Mucosa of descending colon (tissue), 1 donor: Measurements from ENCODE around the gene SLC35D3.

DNA sequence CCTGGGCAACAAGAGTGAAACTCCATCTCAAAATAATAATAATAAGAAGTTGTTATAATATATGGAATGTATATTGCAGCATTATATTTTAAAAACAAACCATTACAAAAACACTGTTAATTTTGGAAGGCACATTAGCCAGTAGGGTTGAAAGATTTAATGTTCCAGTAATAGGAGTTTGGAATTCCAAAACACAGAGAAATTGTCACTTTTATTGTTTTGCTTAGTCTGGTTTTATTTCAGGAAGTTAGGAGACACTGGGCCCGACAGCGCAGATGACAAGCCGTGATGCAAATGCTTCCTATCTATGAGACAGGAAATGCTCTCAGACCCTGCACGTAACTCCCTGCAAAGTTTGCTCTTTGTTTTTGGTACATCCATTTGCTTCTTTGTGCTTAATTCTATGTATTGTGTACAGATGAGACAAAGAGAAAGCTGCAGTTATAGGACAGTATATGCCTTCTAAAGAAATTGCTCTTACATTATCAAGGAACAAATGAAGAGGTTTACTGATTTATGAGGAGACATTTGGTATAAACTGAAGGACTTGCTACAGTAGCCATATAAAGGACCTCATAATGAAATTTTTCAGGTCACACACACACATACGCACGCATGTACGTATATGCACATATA lies 201.6 kb upstream of the SGK1 start:
- PRO-cap, result no peak

GRCh38 chr6:134636461-134636829 lies 313.5 kb downstream of the ALDH8A1 start:
- PRO-cap, result unidirectional peak, plus-strand start at chr6:134636712

DNA sequence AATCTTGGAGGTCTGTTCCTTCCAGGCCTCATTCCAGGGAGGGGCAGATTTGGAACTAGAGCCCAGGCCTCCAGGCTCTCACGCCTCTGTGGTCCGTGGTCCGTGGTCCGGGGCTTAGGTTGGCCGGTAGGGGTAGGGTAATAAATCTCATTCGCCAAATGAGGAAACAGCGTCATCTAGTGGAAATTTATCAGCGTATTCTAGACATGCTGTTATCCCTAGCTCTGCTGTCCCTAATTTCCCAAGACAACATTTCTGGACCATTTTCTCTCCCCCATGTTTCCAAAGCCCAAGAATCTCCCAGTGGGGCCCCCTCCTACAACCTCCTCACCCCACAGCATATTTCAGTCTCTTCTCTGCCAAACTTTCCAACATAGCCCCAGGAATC lies 127.0 kb downstream of the ALDH8A1 start:
- PRO-cap, result no peak

- PRO-cap, result no peak
Measured at GRCh38 chr6:135021931-135022892, 32.4 kb downstream of the HBS1L start.

DNA sequence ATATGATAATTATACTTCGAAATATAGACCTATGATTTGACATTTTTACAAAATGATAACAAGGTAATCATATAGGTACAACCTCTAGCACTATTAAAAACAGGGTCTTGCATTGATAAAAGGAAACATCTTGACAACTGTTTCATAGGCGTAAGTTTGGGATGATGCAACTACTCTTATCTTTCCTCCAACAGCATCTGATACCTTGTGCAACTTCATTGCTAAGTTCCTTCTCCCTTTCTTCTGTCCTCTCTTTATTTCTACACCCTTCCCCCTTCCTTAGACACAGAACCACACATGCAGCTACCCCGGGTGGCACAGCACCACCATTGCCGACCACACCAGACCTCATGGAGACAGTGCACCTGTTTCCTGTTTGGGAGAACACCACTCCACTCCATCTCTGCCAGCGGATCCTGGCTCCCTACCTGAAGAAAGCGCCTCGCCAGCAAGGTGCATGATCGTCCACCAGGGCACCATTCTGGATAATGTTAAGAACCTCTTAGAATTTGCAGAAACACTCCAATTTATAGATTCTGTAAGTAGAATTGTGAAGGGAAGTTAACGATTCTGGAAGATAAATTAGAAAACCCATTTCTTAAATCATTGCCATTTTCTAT lies 14.5 kb downstream of the MYB start:
- PRO-cap, result no peak

- PRO-cap, result no peak
Measured at GRCh38 chr6:135213956-135215135, 33.2 kb downstream of the MYB start.

GRCh38 chr6:135218250-135219216 lies 37.4 kb downstream of the MYB start:
- PRO-cap, result no peak

DNA sequence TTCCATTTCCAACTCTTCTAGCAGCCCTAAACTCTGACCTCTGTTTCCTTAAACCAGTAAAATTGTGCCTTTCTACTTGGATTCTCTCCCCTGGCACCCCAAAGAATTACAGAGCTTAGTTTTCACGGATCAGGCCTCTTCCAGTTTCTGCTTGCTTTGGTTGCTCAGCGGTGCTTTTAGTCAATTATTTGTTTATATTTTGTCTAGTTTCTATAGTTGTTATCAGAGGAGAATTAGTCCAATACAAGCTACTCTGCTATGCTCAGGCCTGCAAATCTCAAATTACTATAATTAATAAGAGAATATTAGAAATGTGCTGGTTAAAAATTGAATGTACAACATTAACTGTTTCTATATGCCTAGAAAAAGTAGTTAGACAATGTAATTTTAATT lies 55.8 kb downstream of the PDE7B start:
- PRO-cap, result no peak

- PRO-cap, result no peak
Measured at GRCh38 chr6:136068016-136068403, 182.1 kb downstream of the MTFR2 start.

- PRO-cap, result no peak
Measured at GRCh38 chr6:136180963-136181665, 69.0 kb downstream of the MTFR2 start.

- PRO-cap, result no peak
Measured at GRCh38 chr6:136268787-136270048, 19.1 kb upstream of the MTFR2 start.

DNA sequence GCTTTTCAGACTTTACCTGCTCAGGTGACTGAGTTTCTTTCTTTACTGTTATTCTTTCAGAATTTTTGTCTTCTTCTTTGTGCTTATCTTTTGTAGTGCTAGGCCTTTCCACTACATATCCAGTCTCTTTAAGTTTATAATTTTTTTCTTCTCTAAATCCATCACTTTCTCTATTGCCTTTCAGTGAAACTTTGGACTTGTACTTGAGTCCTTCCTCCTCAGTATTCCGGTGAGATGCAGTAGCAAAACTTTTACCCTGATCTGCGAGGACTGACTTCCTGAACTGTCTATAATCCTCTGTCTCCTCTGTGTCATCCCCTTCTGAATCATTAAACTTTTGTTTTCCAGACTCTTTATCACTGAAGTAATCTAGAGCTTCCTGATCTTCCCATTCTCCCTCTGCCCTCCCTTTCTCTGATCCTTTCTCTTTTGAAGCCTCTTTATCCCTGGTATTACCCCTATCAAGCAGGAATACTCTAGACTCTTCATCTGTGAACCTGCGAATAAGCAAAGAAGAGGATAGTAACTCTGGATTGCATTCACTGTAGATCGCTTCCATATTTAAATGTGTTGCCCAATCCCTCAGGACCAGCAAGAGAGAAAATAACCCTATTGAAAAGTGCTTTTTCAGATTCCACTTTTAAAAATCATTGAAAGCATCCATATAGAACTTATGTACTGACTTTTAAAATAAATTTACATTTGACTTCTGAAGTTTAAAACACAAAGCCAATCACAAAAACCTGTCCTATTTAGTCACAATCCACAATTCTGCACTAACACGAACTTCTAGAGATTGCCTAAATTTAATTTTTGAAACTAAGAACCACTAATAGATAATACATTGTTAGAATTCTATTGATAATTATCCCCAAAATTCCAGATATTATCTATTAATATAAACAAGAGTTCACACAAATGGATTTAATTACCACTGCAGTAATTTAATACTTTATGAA lies 13.4 kb downstream of the BCLAF1 start:
- PRO-cap, result no peak

DNA sequence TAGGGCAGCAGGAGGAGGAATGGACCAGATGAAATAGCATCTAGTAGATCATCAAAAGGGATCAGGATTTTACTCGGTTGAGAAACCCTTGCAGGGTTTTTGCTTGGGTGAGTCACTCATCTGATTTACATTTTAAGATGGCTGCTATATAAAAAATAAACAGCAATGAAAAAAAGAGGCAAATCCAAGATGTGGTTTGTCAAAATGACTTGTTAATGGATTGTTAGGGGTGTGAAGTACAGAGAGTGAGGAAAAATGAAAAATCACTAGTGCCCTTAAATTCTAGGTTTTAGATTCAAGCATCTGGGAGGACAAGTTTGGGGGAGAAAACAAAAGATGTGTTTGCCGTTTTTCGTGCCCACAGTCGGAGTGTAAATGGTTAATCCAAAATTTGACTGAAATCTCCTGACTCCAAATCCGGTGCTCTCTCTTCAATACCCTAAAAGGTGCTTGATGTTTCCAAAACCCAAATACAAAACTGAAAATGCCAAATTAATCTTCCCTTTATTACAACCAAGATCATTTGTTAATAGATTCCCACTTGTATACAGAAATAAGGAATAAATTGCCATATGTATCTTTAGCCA lies 4.5 kb downstream of the BCLAF1 start:
- PRO-cap, result no peak

DNA sequence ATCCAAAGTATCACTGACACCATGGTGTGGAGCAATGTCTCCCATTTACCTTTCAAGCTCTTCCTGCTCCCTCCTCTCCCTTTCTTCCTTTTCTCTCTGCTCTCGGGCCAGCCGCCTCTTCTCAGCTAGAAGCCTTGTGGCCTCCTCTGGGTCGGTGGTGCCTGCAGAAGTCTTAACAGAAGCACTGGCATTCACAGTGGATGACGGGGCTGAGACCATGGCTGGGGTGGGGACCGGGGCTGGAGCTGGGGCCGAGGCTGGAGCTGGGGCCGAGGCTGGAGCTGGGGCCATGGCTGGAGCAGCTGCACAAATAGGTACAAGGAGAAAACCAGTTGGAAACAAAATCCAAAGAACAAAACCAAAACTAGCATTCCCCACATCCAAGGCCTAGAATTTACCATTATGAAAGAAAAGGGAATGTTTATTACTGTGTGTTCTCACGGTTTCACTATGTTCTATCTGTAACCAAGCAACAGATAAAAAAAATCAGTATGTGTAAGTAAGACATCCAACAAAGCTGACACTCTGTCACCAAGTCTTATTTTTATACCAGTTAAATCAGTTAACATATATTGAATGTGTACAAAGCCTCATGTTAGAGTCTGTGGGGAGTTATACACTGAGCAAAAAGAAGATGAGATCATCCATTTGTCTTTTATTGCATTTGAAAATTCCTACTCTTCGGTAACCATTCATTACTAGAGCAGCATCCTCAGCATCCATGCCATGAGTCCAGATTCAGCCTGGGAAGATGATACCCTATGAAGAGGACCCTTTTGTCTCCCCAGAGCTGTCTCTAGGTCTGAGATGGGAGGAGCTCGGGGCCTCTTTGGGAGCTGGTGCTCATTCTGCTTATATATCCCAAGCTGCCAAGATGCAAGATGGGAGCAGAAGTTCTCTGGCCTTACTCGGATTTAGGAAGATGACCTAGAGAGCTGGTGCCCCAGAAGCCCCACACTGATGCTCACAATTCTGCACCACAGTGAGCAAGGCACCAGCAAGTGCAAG lies 73.1 kb upstream of the BCLAF1 start:
- PRO-cap, result no peak

DNA sequence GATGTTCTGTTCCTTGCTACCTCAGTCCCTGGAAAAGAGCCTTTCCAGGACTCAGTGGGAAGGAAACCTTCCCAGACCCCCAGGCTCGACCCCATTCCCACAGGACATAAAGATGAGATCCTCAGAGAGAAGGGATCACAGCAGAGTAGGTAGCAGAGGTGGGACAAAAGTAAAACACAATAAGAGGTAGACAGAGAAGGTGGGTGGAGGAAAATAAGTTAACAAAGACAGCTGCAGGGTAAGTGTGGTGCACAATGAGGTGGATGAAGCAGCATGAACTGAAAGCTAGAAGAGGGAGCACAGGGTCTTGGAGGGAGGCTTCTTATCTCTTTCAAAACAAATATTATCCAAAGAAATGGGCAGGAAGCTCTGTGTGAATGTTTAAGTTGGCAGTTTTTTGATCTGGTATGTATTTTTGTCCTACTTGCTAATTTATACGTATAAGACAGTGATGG lies 14.0 kb upstream of the MAP7 start:
- PRO-cap, result unidirectional peak, plus-strand start at position 252 of the sequence

- PRO-cap, result no peak
Measured at GRCh38 chr6:136592057-136592971, 42.1 kb upstream of the MAP7 start.

GRCh38 chr6:136593655-136594462 lies 43.6 kb upstream of the MAP7 start:
- PRO-cap, result no peak

DNA sequence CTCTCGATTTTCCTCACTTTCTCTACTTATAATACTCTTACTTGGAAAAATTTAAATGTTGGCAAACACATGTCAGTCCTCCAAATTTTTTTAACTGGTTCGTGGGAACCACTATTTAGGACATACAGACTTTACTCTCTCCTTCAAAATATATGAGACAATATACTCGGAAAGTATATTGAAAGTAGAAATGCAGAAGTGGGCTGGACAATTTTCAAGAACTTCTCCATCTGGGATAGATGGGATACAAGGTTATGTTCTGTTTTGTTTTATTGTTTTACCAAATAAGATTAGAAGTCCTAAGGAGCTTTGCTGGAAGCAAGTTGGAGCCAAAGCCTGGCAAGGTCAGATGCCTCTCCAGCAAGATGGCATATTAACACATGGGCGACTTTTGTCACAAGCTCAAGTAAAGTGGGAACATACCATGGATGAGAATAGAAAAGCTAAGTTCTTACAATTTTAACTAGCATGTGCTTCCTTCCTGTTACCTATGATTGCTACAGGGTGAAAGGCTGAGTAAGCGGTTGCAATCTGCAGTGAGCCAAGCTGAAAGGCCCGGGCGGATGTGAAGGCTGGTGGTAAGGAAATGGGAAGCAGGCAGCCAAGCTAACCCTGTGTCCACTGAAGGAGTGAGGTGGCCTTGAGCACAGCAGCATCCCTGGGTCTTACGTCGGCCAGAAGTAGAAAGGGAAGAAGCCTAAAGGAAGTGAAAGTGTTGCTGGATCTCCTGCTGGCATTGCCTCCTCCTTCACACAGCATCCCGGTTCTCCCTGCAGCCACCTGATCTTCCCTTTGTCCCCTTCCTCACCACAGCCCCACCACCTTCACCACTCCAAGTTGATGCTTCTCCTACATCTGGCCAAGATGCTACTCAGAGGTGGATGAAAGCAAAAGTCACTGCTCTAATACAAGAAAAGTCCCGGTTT lies 7.1 kb downstream of the MAP3K5 start:
- PRO-cap, result no peak

- PRO-cap, result unidirectional peak, plus-strand start at chr6:136791296; unidirectional peak, plus-strand start at chr6:136791368; unidirectional peak, plus-strand start at chr6:136791425; bidirectional peak, plus-strand start at chr6:136791543, minus-strand start at chr6:136791482; bidirectional peak, plus-strand start at chr6:136791871, minus-strand start at chr6:136791817
Measured at GRCh38 chr6:136791219-136792302, 716 bp downstream of the MAP3K5 start.

DNA sequence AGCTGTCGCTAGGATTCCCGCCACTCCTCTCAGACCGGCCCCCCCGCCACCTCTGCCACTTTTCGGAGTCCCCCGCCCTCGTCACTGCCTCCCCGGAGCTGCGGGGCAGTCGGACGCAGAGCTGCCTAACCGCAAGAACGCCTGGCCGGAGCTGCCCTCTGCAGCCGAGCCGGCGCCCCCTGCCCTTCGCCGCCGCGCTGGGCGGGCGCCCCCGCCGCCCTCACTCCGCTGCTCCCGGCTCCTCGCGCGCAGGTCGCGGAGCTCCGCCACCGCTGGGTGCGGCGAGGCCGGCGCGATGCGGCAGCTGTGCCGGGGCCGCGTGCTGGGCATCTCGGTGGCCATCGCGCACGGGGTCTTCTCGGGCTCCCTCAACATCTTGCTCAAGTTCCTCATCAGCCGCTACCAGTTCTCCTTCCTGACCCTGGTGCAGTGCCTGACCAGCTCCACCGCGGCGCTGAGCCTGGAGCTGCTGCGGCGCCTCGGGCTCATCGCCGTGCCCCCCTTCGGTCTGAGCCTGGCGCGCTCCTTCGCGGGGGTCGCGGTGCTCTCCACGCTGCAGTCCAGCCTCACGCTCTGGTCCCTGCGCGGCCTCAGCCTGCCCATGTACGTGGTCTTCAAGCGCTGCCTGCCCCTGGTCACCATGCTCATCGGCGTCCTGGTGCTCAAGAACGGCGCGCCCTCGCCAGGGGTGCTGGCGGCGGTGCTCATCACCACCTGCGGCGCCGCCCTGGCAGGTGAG lies at the start of gene SLC35D3:
Gene SLC35D3, plus strand, starts transcription at position 168 of the 739 bp plus-strand sequence.
- PRO-cap, result no peak